Mesenchymal stem cell of adipose (primary cell): ENCODE results near the gene PICK1.

GRCh38 chr22:37419553-37420799 is 7.3 kb downstream of the ELFN2 start:
- CAGE, long polyA plus RNA: no peak

DNA sequence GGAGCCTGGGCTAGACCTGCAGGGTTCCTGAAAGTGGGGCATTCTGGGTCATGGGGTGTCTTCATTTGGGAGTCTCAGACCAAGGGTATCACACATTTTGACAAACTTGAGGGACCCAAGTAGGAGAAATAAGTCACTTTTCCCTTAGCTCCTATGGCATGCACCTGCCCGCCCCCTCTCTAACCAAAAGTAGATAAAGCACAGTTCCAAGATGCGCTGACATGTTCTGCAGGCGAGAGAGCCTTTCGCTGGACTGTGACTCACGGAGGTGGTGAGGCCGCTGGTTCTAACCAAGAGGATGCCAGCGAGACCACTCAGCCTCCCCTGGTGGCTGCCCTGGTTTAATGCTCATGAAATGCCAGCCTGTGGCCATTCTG is 8.8 kb downstream of the LGALS2 start:
- CAGE, long polyA plus RNA: no peak

DNA sequence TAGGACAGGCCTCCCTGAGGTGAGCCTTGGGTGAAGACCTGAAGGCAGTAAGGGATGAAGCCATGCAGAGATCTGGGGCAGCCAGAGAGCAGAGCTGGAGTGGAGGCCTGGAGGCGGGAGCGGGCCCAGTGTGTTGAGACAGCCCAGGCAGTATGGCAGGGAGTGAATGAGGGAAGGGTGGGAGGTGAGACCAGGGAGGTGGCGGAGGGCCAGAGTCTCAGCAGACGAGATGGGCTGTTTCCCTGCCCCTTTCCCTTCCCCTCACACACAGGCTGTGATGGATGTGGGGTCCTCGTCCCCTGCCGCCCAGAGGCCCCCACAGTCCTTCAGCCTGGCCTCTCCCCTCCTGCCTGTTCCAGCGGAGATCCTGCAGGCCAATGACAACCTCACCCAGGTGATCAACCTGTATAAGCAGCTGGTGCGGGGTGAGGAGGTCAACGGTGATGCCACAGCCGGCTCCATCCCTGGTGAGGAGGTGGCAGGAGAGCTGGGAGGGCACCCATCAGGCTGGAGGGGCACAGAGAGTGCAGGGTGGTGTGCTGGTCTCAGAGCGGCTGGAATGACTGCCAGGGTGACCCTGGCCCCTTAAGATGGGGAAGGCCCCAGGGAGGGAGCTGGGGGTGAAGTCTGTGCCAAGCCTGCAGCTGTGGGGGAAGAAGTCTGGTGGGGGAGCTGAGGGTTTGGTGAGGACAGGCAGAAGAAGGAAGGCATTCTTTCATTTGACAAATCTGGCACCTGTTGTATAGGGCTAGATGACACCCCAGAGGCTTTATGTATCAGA is 14.7 kb upstream of the SH3BP1 start:
- CAGE, long polyA plus RNA: no peak

- CAGE, long polyA plus RNA: no peak
Measured at GRCh38 chr22:37636296-37637162, 2.9 kb upstream of the SH3BP1 start.

DNA sequence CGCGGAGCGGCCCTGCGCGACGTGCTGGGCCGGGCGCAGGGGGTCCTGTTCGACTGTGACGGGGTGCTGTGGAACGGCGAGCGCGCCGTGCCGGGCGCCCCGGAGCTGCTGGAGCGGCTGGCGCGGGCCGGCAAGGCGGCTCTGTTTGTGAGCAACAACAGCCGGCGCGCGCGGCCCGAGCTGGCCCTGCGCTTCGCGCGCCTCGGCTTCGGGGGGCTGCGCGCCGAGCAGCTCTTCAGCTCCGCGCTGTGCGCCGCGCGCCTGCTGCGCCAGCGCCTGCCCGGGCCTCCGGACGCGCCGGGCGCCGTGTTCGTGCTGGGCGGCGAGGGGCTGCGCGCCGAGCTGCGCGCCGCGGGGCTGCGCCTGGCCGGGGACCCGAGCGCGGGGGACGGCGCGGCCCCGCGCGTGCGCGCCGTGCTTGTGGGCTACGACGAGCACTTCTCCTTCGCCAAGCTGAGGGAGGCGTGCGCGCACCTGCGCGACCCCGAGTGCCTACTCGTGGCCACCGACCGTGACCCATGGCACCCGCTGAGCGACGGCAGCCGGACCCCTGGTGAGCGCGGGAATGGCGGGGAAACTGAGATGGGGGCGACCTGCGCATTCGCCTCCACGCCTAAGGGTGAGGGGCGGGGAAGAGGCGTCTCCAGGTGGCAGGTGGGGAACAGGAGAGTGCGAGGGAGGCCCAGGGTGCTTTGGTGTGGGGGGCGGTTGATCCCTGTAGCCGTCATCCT is 446 bp downstream of the PDXP start:
- CAGE, long polyA plus RNA: no peak

DNA sequence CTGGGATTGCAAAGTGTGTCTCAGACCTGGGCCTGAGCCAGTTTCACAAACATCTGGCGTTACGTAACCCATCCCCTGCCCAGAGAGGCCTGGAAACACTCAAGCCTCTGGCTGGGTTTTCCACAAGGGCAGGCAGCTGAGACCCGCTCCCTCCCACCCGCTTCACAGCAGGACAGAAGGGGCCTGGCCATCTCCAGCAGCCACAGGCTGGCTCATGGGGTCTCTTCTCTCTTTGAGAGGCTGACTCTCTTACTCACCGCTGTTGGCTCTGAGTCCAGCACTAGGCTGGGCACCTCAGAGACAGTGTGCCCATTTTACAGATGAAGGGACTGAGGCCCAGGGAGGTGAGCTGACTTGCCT is 44.5 kb downstream of the TRIOBP start:
- CAGE, long polyA plus RNA: no peak

DNA sequence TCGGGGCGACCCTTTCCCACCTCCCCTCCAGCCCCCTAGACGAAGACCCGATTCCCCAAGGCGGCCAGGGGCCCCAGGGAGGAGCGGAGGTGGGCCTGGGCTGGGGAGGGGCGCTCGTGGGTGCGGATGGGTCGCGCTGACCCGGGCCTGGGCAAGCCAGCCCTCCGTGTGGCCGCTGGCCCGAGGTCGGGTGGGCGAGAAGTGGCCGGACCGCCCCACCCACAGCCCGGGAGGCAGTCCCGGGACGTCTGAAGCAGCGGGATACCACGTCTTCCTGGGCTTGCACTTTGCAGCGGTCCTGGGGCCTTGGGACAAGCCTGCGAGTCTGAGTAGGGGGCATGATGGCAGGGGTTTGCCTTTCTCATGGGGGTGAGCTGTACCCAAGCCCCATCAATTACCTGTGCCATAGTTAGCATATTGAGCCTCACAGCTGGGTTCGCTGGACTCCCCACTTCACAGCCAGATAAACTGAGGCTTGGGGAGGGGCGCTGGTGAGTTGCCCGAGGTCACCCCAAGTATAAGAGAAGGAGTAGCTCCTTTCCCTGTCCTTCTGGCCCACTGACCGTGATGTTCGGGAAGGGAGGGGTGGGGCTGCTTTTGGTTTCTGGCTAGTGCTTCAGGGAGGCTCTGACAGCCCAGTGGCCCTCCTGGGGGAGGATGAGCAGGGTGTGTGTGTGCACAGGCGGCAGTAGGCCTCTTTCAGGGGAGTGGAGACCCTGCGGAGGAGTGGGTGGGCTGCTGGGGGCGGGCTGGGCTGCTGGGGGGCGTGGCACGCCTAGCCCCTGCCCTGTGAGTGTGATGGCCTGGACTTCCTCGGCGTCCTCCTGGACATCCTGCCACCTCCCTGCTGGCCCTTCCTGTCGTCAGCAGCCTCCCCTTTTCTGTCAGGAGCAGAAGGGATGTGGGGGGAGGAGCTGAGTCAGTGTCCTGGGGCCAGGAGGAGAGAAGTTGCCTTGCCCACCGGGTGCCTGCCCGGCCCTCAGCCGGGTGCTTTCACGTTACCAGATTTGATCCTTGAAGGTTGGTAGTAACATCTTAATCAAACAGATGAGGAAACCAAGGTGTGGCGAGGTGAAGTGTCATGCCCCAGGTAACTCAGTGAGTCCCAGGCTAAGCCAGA is 50.2 kb downstream of the TRIOBP start:
- CAGE, long polyA plus RNA: no peak

- CAGE, long polyA plus RNA: no peak
Measured at GRCh38 chr22:37749645-37750499, 53.0 kb downstream of the TRIOBP start.

DNA sequence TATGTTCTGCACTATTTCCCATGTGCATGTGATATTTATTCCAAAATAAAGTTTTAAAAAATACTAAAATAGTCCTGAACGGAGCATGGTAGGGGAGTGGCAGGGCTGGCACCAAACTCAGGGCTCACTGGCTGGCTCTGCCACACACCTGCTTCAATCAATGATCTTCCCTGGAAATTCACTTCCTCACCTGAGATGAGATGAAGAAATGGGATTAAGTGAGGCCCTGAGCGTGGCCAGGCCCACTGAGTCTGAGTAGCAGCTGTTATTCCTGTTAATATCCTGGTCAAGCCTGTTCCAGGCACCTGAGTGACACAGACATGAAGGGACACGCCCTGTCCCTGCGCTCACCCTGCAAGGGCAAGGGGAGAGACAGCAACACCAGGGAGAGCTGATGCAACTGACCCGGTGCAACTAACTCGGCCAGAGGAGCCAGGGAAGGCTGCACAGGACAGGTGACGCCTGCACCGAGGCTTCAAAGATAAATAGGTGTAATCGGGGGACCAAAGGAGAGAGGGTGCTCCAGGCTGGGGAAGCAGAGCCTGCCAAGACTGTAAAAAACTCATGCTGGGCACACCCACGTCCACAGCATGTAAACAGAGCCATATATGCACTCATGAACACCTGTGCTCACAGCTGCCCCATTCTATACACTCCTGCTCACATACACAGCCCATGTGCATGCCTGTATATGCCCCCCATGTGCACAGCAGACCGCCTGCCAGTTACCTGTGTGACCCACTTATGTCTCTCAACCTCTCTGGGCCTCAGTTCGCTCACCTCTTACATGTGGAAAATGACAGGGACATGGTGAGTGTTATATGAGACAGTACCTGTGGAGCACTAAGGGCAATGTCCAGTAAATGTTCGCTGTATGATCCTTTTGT is 20.1 kb upstream of the H1-0 start:
- CAGE, long polyA plus RNA: no peak

DNA sequence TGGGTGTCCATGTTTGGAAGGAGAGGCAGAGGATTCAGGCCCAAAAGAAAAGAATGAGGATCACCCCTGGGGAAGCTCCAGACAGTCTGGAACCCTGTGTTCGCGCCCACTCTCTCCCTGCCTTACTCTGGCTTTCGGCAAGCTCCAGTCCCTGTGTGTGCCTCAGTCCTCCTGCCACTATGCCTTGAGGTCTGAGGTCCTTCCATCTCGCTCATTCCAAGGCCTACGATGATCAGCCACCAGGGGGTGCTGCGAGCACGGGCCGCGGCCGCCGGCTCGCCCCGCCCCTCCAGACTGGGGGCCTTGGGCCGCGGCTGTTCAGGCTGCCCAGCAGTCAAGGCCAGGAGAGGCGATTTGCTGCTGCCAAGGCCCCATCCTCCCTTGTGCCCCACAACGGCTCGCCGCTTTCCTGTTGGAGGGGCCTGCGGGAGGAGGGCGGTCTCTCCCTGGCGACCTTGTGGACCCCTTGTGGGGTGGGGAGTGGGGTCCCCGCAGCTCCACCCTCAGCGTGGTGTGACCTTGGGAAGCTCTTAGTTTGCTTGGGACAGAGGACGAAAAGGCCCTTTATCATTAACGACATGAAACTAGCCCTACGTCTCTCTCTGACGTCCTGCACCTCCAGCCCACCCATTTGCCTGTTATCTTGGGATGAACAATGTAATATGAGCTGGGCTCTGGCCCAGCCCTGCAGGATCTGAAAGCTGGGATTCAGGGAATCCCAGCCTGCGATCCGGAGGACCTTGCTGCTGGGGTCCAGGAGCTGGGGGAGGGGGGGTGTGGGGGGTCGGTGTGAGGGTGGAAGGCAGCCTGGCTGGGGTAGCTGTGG is 5.4 kb upstream of the GALR3 start:
- CAGE, long polyA plus RNA: no peak

GRCh38 chr22:37887519-37888351 is 18.4 kb upstream of the MICALL1 start:
- CAGE, long polyA plus RNA: no peak

- CAGE, long polyA plus RNA: no peak
Measured at GRCh38 chr22:37907086-37907831, 1.2 kb downstream of the MICALL1 start.

DNA sequence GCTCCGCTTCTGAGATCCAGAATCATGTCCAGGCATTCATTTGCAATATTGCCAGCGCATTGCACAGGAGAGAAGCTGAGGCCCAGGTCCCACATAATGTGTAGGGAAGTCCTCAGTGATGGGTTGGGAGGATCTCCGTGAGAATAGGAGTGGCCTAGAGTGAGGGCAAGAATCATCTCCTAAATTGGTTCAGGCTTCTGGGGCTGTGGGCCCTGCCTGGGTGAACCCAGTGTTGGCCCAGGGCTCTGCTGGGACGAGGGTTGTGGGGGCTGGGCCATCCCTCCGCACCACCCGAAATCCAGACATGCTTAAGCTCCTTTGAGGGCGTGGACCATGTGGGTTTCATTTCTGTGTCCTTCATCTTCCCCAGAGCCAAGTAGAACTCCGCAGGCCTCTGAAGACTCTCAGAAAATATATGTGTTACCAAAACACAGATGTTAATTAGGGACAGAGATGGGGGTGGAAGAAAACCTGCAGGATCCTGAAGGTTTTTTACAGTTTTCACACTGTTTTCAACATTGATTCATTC is 3.7 kb downstream of the MICALL1 start:
- CAGE, long polyA plus RNA: no peak

GRCh38 chr22:37932325-37932910 is 21.0 kb downstream of the C22orf23 start:
- CAGE, long polyA plus RNA: no peak

DNA sequence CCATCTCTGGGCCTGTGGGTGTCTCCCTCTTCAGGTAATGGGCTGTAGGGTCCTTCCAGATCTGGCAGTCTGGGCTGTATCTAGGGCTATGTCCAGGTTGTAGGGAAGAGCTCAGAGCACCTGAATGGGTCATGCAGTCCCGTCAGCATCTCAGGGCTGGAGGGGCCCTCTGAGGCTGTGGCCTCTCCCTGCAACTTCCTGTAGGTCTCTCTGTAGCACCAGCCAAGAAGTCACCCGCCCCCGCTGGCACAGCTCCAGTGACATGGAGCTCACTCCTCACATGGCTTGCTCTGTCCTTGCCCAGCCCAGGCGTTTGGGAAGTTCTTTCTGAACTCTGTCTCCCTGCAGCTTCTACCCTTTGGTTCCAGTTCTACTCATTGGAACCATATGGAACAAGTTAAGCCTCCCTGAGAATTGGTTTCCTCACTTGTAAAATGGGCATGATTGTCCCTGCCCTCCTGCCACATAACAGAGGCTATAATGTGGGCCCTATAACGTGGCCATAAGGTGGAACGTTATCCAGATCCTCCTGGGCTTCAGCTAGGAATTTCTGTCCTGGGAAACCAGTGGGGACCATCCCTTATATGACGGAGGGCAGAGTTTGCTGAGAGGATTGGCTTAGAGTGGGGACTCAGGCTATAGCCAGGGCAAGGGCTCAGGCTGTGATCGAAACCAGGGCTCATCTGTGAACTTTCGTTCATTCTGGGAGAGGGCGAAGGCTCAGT is 33.3 kb upstream of the SOX10 start:
- CAGE, long polyA plus RNA: no peak

DNA sequence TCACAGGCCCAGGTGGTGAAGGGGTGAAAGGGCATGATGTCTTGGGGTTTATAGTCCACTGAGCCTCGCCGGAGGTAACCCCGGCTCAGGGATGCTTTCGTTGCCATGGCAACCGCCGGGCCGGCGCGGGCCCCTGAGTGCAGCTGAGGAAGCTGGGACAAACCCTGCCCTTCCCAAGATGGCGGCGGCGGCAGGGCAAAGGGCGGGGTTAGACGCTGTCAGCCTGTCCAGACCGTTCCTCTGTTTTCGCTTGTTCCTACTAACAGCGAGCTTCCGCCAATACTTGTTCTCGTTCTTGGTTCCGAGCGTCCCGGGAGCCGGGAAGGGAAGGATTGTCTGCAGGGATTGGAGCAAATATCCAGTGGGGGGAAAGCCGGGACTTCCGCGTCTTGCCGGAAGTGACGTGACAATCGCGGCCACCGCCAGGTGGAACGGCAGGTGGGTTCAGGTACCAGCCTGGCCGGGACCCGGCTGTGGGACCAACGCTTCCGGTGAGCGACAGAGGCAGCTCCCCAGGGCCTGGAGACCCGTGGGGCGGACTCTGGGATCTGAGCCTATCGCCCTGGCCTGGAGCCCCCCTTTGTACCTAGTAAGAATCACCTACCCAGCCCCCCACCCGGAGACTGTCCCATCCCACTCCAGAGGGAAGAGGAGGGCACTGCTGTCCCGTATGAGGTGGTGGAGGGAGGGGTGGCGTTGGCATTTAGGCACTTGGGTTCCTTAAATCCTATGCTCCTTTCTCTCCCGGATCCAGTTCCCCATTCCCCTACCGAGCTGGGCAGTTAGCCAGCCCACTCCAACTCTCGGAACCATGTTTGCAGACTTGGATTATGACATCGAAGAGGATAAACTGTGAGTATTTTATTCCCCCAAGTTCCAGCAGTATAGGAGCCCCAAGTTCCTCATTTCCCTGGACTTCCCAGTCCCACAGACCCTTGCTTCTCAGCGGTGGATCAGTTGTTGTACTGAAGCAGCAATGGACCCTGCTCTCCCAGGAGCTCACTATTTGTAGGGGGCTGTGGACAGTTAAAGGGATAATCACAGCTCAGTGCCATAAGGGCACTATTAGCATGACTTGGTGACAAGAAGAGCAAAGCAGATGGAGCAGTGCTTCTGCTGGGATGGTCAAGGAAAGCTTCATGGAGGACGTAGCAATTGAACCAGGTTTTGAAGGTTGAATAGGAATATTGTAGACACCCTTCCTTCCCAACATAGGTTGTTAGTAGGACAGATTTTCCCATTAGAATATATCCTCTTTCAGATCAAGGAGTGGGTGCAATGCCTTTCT is at the start of gene PICK1:
Gene PICK1, plus strand, starts transcription at position 406 of the 1,288 bp plus-strand sequence.
- CAGE, long polyA plus RNA: no peak

- CAGE, long polyA plus RNA: no peak
Measured at GRCh38 chr22:38107635-38108490, 2.6 kb downstream of the BAIAP2L2 start.

- CAGE, long polyA plus RNA: no peak
Measured at GRCh38 chr22:38135246-38135640, 24.8 kb upstream of the BAIAP2L2 start.

DNA sequence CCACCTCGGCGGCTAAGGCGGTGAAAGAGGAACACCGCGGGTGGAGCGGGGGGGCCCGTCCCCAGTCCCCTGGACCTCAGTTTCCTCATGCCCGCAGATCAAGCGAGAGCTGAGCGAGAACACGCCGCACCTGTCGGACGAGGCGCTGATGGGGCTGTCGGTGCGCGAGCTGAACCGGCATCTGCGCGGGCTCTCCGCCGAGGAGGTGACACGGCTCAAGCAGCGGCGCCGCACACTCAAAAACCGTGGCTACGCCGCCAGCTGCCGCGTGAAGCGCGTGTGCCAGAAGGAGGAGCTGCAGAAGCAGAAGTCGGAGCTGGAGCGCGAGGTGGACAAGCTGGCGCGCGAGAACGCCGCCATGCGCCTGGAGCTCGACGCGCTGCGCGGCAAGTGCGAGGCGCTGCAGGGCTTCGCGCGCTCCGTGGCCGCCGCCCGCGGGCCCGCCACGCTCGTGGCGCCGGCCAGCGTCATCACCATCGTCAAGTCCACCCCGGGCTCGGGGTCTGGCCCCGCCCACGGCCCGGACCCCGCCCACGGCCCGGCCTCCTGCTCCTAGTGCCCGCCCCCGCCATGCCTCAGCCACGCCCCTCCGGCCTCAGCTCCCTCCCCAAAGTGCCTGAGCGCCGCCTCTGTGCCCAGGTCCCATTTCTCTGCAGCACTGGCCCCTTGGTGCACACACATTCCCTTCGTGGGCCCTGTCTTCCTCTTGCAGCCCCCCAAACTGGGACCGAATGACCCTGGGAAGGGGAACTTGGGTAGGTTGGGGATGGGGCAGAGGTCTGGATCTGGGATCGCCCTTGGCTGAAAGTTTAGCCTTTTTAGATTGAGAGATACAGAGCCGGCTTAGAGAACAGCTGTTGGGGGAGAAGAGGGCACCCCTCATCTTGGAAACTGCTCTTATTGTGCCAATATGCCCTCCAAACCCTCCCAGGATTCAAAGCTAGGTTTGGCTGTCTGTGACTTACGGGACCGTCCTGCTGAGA is 12.8 kb downstream of the MAFF start:
- CAGE, long polyA plus RNA: no peak

- CAGE, long polyA plus RNA: no peak
Measured at GRCh38 chr22:38221182-38221523, 19.4 kb downstream of the MAFF start.